ENCODE data around the gene LSM11.

DNA sequence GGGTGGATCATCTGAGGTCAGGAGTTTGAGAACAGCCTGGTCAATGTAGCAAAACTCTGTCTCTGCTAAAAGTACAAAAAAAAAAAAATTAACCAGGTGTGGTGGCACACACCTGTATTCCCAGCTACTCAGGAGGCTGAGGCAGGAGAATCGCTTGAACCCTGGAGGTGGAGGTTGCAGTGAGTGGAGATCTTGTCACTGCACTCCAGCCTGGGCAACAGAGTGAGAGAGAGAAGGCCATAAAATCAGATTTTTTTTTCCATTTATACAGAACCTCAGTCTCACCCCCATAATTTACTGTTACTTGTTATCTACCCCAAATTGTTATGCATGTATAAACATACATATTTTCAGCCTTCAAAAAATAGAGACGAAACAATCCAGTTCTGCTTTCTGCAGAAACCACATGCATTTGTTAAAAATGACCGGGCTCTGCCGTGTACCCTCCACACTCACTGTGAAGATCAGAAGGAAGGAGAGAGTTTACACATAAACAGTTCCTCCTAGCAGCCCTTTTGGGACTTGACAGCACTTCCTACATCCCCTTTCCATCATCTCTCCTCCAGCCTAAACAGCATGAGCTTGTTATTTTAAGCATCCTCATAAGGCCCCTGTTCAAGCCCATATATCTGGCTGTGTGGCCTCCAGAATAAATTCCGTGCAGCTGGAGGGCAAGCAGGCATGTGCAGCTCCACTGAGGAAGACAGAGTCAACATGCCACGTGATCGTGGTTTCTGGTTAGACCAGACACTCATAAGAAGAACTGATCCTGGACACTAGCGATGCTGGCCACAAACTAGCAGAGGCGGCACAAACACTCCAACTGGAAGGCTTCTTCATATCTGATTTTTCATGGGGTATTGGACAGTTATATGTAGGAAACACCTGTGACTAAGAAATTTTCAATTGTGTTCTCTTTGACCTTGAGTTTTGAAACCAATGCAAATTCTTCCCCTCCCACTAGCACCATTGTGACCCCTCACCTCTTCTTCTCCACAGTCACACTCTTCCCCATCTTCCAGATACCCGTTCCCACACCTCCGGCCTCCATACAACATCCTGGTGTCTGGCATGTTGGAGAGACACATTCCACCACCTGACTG lies 42.2 kb downstream of the NIPAL4 start:
- RRBS, 2 experiments, result no CpG with 5 or more reads among the region's 11 CpGs
CAGE:
- cytosol, long polyA minus RNA, result no peak
- cytosol, long polyA plus RNA, result no peak
- long polyA plus RNA, result no peak
- nucleus, long polyA minus RNA, result no peak
- nucleus, long polyA plus RNA, result no peak

- RRBS, 2 experiments, result no CpG with 5 or more reads among the region's 6 CpGs
CAGE:
- cytosol, long polyA minus RNA, result no peak
- cytosol, long polyA plus RNA, result no peak
- long polyA plus RNA, result no peak
- nucleus, long polyA minus RNA, result no peak
- nucleus, long polyA plus RNA, result no peak
These were observed 27.1 kb downstream of the ADAM19 start for GRCh38 chr5:157548243-157549096.

GRCh38 chr5:157743287-157744519 lies at the start of gene LSM11:
TSS of gene LSM11 (plus strand) at chr5:157743712.
- RRBS, 2 experiments, result 2% methylated on average over 39 of the region's 123 CpGs
CAGE:
- cytosol, long polyA minus RNA, result start-site peak on the plus strand at chr5:157743742-157743747, 71 reads
- cytosol, long polyA plus RNA, result no peak
- long polyA plus RNA, result start-site peak on the plus strand at chr5:157743687-157743822, 79 and 79 reads in 2 replicates
- nucleus, long polyA minus RNA, result no peak
- nucleus, long polyA plus RNA, result start-site peak on the plus strand at chr5:157743683-157743747, 30 and 65 reads in 2 replicates

GRCh38 chr5:157857800-157858175 lies 1.2 kb downstream of the CLINT1 start:
- RRBS, 2 experiments, result no CpG with 5 or more reads among the region's 2 CpGs
CAGE:
- cytosol, long polyA minus RNA, result no peak
- cytosol, long polyA plus RNA, result no peak
- long polyA plus RNA, result no peak
- nucleus, long polyA minus RNA, result no peak
- nucleus, long polyA plus RNA, result no peak

GRCh38 chr5:157861166-157861635 lies 2.3 kb upstream of the CLINT1 start:
- RRBS, 2 experiments, result no CpG with 5 or more reads among the region's 3 CpGs
CAGE:
- cytosol, long polyA minus RNA, result no peak
- cytosol, long polyA plus RNA, result no peak
- long polyA plus RNA, result no peak
- nucleus, long polyA minus RNA, result no peak
- nucleus, long polyA plus RNA, result no peak

- RRBS, 2 experiments, result no CpG with 5 or more reads among the region's 3 CpGs
CAGE:
- cytosol, long polyA minus RNA, result no peak
- cytosol, long polyA plus RNA, result no peak
- long polyA plus RNA, result no peak
- nucleus, long polyA minus RNA, result no peak
- nucleus, long polyA plus RNA, result no peak
These were observed 429.5 kb downstream of the EBF1 start for GRCh38 chr5:158670137-158670773.

DNA sequence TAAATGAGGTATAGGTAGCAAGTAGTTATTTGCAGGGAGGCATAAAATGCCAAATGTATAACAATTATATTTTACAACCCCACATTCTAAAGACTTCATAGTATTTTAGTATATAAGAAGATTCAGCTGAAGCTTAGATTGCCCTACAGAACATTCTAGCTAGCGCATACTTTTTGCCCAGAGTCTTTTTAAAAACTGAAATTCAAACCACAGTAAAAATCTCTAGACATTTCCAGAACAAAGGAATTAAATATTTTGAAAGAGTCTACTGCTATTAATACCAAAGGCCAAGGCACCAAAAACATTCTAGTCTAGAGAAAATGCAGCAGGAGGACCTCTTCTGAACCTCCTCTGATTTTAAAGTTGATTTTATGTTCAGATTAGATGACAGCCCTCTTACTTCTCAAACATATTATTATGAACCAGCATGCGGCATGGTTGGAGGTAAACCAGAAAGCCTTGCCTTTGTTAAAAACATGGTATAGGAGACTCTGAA lies 378.9 kb downstream of the EBF1 start:
- RRBS, 2 experiments, result no CpG with 5 or more reads among the region's 2 CpGs
CAGE:
- cytosol, long polyA minus RNA, result no peak
- cytosol, long polyA plus RNA, result no peak
- long polyA plus RNA, result no peak
- nucleus, long polyA minus RNA, result no peak
- nucleus, long polyA plus RNA, result no peak

- RRBS, 2 experiments, result no CpG with 5 or more reads among the region's 6 CpGs
CAGE:
- cytosol, long polyA minus RNA, result no peak
- cytosol, long polyA plus RNA, result no peak
- long polyA plus RNA, result no peak
- nucleus, long polyA minus RNA, result no peak
- nucleus, long polyA plus RNA, result no peak
These were observed 280.7 kb downstream of the EBF1 start for GRCh38 chr5:158818993-158819456.

DNA sequence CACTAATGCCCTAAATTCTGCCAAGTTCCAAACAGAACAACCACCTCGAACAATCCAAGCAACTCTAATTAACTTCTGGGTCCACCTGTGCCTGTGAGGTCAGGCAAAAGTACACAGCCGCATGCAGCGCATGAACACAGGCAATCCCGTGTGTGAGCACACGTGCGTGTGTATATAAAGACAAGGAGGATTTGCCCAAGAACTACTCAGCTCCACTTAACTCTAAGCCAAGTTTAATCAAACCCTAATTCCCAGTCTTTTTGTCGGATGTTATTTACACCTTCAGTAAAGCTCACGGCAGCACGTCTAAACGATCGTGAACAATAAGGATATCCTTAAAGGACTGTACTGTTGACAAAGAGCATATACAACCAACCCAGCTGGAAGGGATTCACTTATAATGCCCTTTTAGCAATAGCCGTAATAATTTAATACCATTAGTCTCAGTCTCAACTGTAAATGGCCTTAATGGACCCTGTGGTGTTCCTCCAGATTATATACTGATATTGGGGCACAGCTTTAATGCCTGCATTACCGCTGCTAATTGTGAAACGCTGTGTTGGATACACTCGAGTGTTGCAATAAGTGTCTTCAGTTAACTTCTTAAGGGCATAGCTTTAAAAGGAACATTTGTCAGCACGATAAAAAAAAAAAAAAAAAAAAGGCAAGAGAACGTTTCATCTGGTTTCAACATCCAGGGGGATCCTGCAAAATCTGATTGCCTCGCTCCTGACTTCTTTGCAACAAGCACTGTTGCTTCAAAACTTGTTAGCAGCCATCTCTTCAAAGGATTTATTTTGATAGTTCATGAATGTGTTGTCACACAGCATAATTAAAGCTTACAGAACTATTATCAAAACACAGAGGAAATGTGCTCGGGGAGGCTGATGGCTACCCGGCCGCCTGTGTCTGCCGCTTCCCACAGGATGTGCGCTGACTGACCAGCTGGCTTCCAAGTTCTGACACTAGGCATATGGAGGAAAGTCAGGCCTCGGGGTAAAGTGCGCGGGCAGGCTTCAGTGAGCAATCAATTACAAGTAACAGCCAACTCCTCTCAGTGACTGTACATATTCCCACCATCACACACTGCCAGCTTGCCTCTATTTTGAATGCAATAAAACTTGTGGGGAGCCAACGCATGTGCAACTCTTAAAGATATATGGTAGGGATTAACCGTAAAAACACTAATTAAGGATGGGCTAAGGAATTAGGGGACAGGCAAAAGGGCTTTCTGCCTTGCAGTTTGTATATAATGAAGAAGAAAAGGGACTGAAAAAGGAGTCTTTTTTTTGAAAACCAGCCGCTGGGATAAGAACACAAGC lies 77.8 kb downstream of the EBF1 start:
- RRBS, 2 experiments, result no CpG with 5 or more reads among the region's 29 CpGs
CAGE:
- cytosol, long polyA minus RNA, result no peak
- cytosol, long polyA plus RNA, result no peak
- long polyA plus RNA, result no peak
- nucleus, long polyA minus RNA, result no peak
- nucleus, long polyA plus RNA, result no peak

GRCh38 chr5:159034584-159034872 lies 65.2 kb downstream of the EBF1 start:
- RRBS, 2 experiments, result no CpG with 5 or more reads among the region's 2 CpGs
CAGE:
- cytosol, long polyA minus RNA, result no peak
- cytosol, long polyA plus RNA, result no peak
- long polyA plus RNA, result no peak
- nucleus, long polyA minus RNA, result no peak
- nucleus, long polyA plus RNA, result no peak

GRCh38 chr5:159052266-159052671 lies 47.4 kb downstream of the EBF1 start:
- RRBS, 2 experiments, result no CpG with 5 or more reads among the region's 6 CpGs
CAGE:
- cytosol, long polyA minus RNA, result no peak
- cytosol, long polyA plus RNA, result no peak
- long polyA plus RNA, result no peak
- nucleus, long polyA minus RNA, result no peak
- nucleus, long polyA plus RNA, result no peak

GRCh38 chr5:159053685-159054257 lies 45.9 kb downstream of the EBF1 start:
- RRBS, 2 experiments, result no CpG with 5 or more reads among the region's 5 CpGs
CAGE:
- cytosol, long polyA minus RNA, result no peak
- cytosol, long polyA plus RNA, result no peak
- long polyA plus RNA, result no peak
- nucleus, long polyA minus RNA, result no peak
- nucleus, long polyA plus RNA, result no peak

DNA sequence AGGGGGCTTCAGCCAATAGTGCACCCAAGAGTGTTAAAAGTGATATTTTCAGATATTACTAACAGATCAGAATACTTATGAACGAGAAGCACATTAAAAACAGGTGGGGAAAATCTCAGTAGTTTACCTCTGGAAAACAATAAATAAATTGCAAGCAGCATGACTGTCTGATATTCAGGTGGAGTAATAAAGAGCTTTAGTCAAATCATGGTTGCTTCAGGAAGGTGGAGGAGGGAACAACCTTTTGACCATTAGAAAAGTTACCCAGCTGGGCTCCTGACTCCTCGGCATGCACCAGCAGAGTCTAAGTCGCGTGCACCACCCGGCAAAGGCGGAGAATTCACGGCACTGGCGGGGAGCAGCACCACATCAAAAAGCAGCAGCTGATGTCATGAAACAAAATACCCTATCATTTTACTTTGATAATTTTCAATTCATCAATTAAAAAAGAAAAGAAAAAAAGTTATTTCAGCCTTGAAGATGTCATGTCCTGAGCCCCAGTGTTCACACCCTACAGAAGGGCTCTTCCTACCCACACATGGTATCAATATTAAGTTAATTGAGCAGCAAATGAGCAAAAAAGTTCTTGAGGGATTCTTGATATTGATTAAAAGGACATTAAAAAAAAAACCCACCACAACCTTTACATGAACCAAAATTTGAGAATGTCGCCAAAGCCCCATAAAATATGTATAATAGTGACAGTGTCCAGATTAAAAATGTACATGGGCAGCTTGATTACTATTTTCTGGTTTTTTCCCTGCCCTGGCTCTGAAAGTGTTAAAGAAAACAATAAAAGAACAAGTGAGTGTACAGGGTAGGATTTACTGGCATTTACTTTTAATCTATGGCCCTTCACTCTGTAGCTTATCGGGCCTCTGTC lies 34.4 kb downstream of the EBF1 start:
- RRBS, 2 experiments, result no CpG with 5 or more reads among the region's 10 CpGs
CAGE:
- cytosol, long polyA minus RNA, result no peak
- cytosol, long polyA plus RNA, result no peak
- long polyA plus RNA, result no peak
- nucleus, long polyA minus RNA, result no peak
- nucleus, long polyA plus RNA, result no peak

DNA sequence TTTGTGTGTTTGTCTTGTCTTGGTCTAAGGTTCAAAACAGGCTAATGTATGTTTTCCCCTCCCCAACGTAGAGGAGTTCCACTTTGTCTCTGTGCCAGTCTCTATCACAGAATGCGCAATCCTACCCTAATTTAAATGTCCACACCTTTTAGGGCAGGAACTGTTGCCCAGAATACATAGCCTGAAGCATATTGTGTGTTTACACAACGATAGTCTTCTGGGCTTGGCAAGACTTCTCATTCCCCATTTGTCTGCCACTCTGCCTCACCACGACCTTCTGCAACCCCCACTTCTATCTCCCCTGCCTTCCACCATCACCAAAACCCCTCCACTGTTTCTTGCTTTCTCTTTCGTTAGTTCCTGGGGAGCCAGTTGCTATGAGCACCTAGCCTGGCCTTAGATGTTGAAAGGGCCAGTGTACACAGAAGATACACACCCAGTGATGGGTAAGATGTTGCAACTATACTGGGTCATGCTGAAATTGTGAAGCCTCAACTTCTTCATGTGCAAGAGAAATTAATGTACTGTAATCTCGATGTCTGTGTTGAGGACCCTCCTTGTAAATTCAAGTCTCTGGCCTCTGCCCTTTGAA lies 886 bp upstream of the RNF145 start:
- RRBS, 2 experiments, result no CpG with 5 or more reads among the region's 6 CpGs
CAGE:
- cytosol, long polyA minus RNA, result no peak
- cytosol, long polyA plus RNA, result no peak
- long polyA plus RNA, result no peak
- nucleus, long polyA minus RNA, result no peak
- nucleus, long polyA plus RNA, result no peak

DNA sequence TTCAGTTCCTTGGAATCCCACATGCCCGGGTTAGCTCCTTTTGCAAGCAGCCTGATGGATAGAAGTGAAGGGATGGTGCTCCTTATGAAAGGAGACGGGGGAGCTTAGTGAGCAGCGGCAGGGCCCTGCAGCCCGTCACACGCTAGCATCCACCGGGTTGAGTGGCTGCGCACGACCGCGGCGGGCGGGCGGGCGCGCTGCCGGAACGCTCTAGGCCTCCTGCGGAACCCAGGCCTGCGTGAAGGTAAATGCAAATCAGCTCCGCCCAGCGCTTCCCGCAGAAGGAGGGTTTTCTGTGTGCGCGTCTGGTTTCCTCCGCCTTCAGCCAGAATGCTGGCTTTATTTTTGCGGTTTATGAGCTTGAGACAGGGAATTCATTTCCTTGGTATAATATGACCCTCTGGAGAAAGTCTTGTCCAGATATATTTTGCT lies 19.8 kb downstream of the IL12B start:
- RRBS, 2 experiments, result 71 to 76% methylated on average over 11 of the region's 26 CpGs
CAGE:
- cytosol, long polyA minus RNA, result no peak
- cytosol, long polyA plus RNA, result no peak
- long polyA plus RNA, result no peak
- nucleus, long polyA minus RNA, result no peak
- nucleus, long polyA plus RNA, result no peak

GRCh38 chr5:159911237-159911648 lies 5.0 kb upstream of the ADRA1B start:
- RRBS, 2 experiments, result no CpG with 5 or more reads among the region's 6 CpGs
CAGE:
- cytosol, long polyA minus RNA, result no peak
- cytosol, long polyA plus RNA, result no peak
- long polyA plus RNA, result no peak
- nucleus, long polyA minus RNA, result no peak
- nucleus, long polyA plus RNA, result no peak

- RRBS, 2 experiments, result 30 to 45% methylated on average over 31 of the region's 79 CpGs
CAGE:
- cytosol, long polyA minus RNA, result no peak
- cytosol, long polyA plus RNA, result no peak
- long polyA plus RNA, result no peak
- nucleus, long polyA minus RNA, result no peak
- nucleus, long polyA plus RNA, result no peak
These were observed 37.1 kb upstream of the TTC1 start for GRCh38 chr5:159971744-159972423.

- RRBS, 2 experiments, result no CpG with 5 or more reads among the region's 5 CpGs
CAGE:
- cytosol, long polyA minus RNA, result no peak
- cytosol, long polyA plus RNA, result no peak
- long polyA plus RNA, result no peak
- nucleus, long polyA minus RNA, result no peak
- nucleus, long polyA plus RNA, result no peak
These were observed 53.8 kb downstream of the TTC1 start for GRCh38 chr5:160062710-160063204.

- RRBS, 2 experiments, result no CpG with 5 or more reads among the region's 11 CpGs
CAGE:
- cytosol, long polyA minus RNA, result no peak
- cytosol, long polyA plus RNA, result no peak
- long polyA plus RNA, result no peak
- nucleus, long polyA minus RNA, result no peak
- nucleus, long polyA plus RNA, result no peak
These were observed 25.5 kb downstream of the PWWP2A start for GRCh38 chr5:160093495-160094355.

GRCh38 chr5:160132908-160134181 lies 14.1 kb upstream of the PWWP2A start:
- RRBS, 2 experiments, result no CpG with 5 or more reads among the region's 41 CpGs
CAGE:
- cytosol, long polyA minus RNA, result no peak
- cytosol, long polyA plus RNA, result no peak
- long polyA plus RNA, result no peak
- nucleus, long polyA minus RNA, result no peak
- nucleus, long polyA plus RNA, result no peak